Panc1 (cell line): ENCODE measurements around the gene SHPRH.

DNA sequence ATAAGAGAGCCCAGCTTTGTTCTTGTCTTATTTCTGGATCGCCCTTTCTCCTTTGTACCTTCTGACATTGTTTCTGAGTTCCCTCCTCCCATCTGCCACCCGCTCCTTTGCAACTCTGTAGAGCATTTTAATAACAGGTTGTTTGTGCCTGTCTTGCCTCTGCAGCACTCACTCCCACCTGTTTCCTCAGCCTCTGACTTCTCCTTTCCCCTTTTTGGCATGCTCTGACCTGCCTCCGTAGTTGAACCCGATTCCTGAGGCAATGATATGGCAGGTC, 50.1 kb downstream of the UTRN start:
- RRBS, 2 experiments: no CpG with 5 or more reads among the region's 4 CpGs

GRCh38 chr6:144364602-144365040, 79.5 kb downstream of the UTRN start:
- RRBS, 2 experiments: no CpG with 5 or more reads among the region's 3 CpGs

DNA sequence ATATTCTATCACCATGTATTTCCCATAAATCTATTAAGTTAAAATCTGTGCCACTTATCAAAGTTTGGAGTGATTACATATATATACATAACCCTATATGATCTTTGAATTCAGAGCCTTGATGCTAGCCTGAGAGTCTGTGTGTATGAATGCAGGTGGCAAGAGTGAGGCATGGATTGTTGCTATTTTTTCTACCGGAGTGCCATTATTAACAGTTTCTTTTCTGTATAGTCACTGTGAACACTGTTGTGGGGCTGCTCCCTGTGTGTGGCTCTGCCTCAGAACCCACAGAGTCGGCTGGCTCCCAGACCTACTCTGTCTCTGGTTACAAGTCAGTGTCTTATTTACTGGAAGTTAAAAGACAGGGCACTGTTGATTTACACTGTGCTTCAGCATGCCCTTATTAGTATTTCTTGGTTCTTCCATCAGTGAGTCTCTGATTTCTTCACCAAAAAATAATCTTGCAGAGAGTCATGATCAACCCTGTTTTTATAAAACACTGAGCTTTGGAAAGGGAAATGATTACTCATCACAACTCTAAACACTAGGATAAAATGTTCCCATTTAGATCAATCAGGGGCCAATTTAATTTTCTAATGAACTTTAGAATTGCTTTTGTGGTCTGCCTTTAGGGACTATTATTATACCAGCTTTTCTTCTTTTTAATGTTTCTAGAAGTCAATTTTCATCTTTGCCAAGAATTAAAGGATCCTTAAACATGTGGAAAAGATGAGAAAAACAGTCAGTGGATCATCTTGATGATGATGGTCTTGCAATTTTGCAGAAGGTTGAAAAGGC, 92.5 kb downstream of the UTRN start:
- RRBS, 2 experiments: no CpG with 5 or more reads among the region's 2 CpGs

GRCh38 chr6:144435813-144436175, 150.7 kb downstream of the UTRN start:
- RRBS, 2 experiments: no CpG with 5 or more reads among the region's 4 CpGs

- RRBS, 2 experiments: no CpG with 5 or more reads among the region's 3 CpGs
Observed at GRCh38 chr6:144474373-144475011, 189.4 kb downstream of the UTRN start.

- RRBS, 2 experiments: no CpG with 5 or more reads among the region's 7 CpGs
Observed at GRCh38 chr6:144624470-144625108, 339.5 kb downstream of the UTRN start.

DNA sequence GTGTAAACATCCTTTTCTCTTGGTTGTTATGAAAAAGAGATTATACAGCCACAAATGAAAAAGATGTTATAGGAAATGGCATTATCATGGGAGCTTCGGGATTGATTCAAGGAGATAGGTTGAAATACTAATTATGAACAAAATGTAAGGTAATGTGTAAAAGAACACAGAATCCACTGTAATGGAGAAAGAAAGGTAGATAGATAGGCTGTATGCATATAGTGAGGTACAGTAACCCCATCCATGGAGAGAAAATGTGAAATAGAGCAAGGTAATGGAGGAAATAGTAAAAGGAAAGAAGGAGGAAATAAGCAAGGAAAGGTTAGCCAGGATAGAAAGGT, 525.1 kb downstream of the UTRN start:
- RRBS, 2 experiments: no CpG with 5 or more reads among the region's 1 CpG

GRCh38 chr6:145734441-145735084, 757 bp downstream of the EPM2A start:
- RRBS, 2 experiments: under 1 to 7% methylated on average over 8 to 17 of the region's 42 CpGs

GRCh38 chr6:145798586-145799005, 16.0 kb downstream of the FBXO30 start:
- RRBS, 2 experiments: no CpG with 5 or more reads among the region's 2 CpGs

DNA sequence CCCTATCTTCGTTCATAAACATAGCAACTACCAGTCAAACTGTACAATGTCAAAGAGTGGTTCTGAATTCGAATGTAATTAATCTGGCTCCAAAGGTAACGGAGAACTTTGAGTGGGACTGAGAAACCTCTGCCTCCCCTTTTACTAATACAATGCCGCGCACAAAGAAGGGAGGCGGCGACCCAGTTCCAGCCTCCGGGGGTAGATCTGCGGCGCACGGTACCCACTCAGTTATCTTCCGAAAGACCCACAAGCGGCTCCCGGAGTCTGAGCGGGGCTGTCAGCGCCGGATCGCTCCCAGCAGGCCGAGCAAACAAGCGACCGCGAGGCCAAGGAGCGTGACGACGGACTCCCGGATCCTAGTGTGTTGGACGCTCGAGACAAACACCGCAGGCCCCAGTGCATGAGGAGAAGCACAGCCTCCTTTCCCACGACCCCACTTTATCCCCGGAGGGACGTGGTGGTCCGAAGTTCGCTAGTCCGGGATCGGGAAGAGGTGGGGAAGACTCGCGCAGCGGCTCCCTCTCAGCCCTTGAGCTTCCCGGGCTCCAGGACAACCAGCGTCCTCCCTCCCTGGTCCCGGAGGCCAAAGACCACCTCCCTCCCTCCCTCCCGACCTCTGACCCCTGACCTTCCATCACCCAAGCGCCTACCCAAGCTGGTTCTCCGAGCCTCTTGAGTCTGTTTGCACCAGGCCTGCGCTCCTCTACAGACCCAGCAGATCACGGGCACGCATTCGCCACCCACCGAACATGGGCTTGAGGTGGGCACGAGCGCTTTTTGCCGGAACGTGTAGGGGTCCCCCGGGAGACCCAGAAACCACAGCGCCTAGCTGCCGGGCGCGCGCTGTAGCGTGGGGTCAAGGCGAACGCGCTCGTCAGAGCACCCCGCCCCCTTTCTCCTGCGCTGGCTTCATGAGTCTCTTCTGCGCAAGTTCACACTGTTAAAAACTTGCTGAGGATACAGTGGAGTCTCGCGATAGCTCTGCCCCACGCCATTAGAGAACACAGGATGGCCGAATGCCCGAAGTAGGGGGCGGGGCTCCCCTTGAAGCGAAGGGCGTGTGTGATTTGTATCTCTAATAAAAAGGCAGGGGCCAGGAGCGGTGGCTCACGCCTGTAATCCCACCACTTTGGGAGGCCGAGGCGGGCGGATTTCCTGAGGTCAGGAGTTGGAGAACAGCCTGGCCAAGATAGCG, at the start of gene SHPRH:
Gene SHPRH, minus strand, starts transcription at position 855 of the 1,198 bp plus-strand sequence.
- RRBS, 2 experiments: 1 to 6% methylated on average over 27 to 28 of the region's 82 CpGs

GRCh38 chr6:146434276-146434826, 109.3 kb upstream of the RAB32 start:
- RRBS, 2 experiments: no CpG with 5 or more reads among the region's 45 CpGs

DNA sequence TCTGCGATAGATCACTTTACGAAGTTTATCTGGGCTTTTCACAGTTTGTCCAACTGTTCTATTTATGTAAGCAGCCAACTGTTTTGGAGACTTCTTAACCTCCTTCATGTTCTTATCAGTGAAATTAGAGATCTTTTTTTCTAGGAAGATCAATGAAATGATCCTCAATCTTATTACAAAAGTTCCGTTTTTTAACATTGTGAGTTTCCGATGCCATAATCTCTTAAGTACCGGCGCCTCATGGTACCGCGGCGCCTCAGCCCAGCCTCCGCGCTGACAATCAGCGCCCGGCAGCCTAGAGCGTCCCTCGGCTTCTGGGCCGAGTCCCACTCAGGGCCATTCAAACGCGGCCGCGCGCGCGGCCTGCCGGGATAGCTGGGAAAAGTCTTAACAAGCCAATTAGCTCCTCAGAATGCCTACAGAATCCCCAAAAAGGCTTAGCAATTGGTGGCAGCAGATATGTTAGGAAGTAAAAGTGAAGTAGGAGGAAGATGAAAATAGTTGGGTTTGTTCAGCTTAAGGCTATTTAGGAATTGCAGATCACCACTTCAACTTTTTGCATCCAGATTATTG, 204.8 kb downstream of the ADGB start:
- RRBS, 2 experiments: no CpG with 5 or more reads among the region's 24 CpGs

DNA sequence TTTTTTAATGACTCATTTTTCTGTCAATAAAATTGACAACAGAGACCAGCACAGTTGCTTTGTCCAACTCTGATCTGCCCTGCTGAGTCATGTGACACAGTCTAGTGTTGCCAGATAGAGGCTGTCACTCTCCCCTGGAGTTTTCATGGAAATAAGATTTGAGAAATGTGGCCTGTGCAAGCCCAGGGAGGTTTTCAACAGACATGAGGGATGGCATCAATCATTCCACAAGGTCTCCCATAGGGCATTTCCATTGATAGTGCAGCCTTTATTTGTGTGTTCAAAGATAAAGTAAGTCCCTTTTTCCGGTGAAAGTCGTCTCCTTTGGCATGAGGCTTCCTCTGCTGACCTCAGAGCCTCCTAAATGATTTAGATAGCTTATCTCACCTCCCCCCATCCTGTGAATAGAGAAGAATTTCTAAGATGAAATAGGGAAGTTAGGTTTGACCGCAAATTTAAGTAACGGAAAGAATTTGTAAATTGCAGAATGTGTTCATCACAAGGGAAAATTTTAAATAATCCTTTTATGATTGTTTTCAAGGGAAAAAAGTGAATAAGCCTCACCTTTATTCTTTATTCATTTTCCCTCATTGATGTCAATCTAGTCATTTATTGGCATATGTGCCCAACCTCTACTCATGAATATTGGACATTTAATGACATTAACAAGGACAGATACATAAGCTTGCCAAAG, 277.7 kb downstream of the ADGB start:
- RRBS, 2 experiments: no CpG with 5 or more reads among the region's 4 CpGs

DNA sequence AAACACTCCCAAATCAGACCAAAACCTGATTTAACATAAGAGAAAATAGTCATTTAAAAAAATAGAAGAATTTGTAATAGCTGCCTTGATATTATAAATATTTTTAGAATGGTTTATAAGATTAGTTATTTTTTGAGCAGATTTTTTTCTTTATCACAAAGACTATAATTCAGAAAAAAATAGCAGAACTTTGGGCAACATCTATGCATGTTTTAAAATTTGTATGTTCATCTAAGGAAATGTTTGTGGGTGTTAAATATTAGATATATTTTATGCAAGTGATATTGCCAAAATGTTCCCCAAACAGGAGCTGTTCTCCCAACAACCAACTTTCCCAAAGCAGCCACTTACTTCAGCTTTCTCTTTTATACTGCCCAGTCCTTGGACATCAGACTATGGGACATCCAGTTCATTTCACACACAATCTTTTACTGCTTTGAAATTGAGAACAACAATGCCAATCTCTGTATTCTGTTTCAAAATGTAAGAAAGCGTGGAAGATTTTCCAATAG, 286.6 kb downstream of the ADGB start:
- RRBS, 2 experiments: no CpG with 5 or more reads among the region's 1 CpG

DNA sequence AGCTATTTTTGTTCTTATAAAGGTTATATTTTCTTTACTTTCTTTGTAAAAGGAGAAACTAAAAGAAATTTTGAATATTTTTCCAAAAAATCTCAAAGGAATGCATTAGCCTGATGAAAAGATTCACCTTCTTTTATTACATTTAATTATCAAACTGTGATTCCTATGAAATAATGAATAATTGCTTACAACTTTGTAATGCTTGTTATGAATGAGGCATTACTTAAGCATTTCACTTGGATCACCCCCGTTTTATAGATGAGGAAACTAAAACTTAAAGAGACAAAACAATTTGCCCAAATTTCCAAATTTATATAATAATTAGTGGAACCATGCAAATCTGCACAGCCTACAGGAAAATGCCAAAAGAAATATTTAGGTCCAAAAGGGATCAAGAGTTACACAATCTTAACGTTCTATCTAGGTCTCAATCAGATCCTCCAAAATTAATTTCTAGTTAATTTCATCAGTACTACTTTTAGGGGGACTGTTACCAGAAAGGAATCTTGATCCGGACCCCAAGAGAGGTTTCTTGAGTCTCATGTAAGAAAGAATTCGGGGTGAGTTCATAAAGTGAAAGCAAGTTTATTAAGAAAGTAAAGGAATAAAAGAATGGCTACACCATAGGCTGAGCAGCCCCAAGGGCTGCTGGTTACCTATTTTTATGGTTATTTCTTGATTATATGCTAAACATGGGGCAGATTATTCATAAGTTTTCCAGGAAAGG, 288.0 kb downstream of the ADGB start:
- RRBS, 2 experiments: no CpG with 5 or more reads among the region's 4 CpGs

DNA sequence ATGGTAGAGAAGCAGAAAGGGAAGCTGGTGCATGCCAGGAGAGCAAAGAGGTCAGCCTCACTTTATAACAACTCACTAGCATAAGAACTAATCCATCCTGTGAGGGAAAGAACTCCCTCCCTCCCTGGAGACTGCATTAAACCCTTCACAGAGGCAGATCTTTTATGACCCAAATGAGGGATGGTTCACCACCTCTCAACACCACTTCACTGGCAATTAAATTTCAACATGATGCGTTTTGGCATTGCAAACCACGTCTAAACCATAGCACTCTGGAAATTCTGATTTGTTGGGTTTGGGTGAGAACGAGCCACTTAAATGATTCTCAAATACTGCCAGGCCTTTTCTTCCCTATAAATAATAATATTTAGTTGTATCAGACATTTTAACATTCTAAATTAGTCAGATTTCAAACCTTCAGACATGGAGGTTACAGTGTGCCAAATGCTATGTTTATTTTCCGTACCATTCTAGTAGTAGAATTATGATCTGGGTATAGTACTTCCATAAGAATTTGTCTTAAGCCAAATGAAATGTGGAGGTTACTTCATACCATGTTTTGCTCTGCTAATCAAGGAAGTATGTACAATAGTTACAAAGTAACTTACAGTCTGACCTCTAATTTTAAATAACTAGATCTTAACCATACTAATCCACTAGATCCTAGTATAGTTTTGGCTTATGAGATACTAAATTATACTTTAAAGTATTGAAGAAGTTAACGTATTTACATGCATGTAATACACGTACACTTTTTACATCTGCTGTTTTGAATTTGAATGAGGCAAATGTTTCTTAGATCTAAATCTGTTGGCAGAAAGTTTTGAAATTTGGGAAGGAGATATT, 34.3 kb downstream of the STXBP5 start:
- RRBS, 2 experiments: no CpG with 5 or more reads among the region's 6 CpGs

DNA sequence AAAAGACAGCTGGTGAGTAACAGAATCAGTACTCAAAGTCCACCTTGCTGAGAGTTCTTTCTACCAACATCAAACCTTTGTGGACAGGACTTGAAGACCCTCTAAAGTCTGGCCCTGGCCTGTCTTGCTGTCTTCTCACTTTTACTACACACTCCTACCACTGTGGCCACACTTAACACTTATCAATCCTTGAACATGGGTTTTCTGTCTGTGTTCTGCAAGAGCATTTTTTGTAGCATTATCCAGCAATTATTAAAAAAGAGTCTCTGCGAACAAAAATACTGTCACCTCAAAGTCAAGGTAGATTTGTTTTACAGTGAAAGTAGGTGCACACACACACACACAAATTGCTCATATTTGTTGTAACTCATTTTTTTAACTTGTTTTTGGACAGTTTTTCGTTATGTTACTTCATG, 119.6 kb downstream of the STXBP5 start:
- RRBS, 2 experiments: no CpG with 5 or more reads among the region's 2 CpGs

DNA sequence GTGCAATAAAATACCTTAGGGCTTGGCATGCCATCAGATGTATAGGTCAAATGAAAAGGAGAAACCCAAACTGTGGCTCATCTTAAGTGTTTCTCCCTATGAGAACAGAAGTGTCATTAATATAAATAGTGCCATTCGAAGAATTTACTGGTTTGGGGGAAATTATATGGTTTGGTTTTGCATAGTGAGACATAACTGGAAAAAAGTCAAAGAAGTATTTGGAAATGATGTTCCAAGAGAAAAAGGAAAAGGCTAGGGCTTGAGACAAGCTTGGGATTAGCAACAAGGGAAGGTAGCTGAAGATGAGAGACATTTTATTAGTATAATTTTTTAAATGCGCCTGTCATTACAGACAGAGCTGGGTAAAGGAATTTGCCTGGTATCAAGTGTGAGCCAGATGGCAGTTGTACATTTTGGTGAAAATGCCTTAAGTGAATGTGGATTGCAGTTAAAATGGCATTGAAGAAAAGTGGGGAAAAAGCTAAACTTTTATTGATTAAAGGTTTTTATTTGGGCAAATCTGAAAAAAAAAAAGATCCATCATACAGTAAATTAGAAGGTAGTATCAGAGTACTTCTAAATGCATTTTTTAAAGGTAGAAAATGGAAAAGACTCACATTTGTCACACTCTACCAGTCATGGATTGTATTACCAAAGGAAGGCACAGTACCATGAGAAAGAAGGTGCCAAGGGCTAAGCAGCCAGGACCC, 150.6 kb upstream of the SAMD5 start:
- RRBS, 2 experiments: no CpG with 5 or more reads among the region's 2 CpGs

GRCh38 chr6:147366141-147366901, 142.2 kb upstream of the SAMD5 start:
- RRBS, 2 experiments: no CpG with 5 or more reads among the region's 6 CpGs

DNA sequence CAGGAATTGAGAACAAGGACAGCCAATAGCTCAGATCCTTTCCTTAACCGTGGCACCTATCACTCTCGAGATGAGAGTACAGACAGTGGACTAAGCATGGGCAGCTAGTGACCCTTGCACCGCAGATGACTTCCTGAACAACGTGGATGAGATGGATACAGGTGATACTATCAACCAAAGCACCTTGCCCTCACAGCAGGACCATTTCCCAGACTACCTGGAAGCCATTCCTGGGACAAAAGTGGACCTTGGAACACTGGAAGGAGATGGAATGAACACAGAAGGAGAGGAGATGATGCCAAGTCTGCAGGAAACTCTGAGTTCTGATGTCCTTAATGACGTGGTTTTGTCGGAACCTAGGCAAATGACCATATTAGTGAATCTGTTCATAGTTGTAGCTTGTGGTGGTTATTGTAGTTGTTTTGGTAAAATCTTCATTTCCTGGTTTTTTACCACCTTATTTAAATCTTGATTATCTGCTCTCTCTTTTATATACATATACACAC, 100.5 kb upstream of the SAMD5 start:
- RRBS, 2 experiments: no CpG with 5 or more reads among the region's 6 CpGs